Airway epithelial cell (primary cell): ENCODE results near the genes DDN, LMBR1L, PRPF40B and FMNL3.

DNA sequence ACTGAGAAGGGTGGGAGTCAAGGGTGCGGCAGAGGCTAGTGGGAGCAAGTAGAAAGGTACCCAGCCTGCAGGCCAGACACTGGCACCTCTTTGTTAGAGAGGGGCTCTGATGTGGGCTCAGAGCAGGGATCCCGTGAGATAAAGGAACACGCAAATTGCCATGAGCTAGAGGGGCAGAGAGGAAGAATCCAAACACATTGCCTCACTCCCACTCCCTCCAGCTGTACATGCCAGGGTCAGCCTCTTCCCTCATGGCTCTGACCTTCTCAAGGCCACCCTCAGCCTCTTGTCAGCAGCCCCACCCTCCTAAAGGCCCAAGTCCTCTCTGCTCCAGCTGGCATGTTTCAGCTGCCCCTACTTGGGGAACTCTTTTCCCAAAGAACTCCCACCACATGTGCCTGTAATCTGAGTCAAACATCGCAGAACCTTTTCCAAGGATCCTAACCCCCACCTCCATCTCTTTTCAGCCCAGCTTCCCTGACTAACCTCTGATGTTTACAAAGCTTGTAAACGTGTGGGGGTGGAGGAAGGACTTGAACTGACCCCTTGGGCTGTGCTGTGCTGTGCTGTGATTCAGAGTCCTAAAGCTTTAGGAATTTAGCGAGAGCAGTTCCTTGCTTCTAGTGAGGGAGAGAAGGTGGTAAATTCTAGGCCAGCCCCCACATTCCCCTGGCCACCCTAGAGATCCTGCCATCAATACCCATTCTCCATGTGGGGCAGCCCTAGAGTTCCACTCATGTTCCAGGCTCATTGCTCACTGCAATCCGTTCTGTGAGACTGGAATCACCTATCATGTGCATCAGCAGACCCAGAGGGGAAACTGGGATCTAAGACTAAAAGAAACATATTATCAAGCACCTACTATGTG, 7.3 kb upstream of the CACNB3 start:
- RAMPAGE, long total RNA = no peak

GRCh38 chr12:48828059-48829100, 10.1 kb downstream of the CACNB3 start:
- RAMPAGE, long total RNA = no peak

- RAMPAGE, long total RNA = no peak
These were observed 660 bp downstream of the FKBP11 start for GRCh38 chr12:48924373-48925290.

GRCh38 chr12:48933750-48934614, 8.7 kb upstream of the FKBP11 start:
- RAMPAGE, long total RNA = no peak

DNA sequence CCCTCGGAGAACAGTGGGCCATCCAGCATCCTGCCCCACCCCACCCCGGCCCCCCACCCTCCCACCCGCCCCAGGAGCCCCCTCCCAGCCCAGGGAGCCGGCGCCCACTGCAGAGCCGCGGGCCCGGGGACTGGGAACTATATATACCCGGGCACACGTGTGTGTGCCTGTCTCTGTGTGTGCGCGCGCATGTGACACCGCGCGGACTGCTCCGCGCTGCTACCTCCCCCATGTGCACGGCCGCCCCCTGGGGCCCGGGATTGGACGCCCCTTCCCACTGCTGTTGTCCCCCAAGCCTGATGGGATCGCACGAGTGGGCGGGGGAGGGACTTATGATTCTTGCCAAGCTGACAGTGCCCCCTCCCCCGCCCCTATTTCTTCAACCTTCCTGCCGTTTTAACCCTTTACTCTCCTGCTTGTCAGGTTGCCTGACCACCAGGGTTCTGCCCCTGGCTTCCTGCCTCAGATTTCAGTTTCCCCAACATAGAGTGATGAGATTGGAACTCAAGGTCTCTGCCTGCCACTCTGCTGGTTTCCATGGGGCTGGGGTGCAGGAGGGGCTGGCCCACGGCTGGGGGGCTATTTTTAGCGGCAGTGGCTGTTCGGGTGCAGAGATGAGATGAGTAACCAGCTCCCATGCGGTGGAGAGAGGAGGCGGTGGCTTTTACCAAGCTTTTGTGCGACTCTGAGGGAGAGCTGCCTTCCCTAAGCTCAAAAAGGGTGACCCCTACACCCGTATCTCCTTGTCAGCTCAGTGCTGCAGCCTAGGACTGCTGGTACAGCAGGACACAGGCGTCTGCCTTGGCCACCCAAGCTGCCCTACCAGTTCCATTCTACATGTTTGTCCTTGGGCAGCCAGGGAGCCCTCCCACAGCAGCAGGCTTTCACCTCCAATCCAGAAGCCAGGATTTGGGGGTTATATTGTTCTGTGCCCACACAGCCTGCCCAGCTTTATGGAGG, at the start of gene DDN:
Gene DDN, minus strand, starts transcription at position 117 of the 960 bp plus-strand sequence.
- RAMPAGE, long total RNA = no peak

DNA sequence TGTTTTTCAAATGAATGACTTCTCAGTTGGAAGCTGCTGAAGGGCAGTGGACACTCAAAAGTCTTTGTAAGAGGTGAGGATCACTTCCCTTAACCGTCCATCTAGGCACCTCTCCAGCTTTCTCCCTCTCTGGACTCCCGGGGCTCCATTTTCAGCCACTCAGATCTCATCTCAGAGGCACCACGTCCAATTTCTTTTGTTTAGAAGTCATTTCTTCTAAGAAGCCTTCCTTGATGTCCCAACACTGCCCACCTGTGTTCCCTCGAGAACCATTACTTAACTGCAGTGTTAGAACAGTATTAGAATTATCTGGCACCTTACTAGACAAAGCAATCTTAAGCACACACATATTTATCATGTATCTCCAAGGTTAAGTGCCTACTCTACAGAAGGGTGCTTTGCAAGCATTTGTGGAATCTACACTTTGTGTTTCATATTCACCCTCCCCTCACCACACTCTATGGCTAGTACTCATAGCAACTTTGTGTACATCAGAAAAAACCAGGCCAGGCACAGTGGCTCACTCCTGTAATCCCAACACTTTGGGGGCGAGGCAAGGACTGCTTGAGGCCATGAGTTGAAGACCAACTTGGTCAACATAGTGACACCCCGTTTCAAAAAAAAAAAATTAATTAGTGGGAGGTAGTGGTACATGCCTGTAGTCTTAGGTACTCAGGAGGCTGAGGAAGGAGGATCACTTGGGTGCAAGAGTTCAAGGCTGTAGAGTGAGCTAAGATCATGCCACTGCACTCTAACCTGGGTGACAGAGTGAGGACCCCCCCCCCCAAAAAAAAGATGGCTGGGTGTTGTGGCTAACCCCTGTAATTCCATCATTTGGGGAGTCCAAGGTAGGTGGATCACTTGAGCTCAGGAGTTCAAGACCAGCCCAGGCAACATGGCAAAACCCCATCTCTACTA, 1.1 kb upstream of the DHH start:
- RAMPAGE, long total RNA = no peak

DNA sequence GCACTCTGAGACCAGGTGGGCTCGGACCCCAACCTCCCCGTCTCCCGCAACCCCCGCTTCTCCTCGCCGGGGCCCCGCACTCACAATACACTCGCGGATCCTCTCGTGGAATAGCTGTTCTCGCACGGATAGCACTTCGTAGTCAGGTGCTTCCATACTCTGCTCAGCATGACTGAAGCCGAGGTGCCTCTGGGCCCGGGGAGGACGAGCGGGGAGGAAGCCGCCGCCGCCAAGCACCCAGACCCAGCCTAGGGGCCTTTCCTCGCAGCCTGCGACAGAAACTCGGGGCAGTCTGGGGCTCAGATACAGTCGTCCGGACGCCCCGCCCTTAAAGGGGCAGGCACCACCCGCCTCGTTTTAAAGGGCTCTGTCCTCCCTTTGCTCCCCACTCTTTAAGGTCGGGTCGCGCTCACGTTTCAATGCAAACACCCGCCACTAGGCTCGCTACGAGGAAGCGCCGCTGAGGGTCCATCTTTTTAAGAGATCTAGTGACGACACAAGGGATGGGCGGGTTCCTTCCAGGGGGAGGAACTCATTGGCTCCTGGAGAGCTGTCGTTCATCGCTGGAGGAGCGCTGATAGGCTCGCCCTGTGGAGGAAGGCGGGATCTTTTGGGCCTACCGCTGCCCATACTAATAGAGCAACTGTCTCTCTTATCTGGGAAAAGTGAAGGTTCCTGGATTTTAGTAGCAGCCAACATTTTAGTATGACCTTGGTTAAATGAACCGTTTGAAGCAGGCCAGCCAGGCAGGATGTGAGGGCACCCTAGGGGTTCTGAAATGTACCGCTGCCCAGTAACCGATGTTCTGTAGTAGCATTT, at the start of gene LMBR1L:
Gene LMBR1L, minus strand, starts transcription at position 448 of the 819 bp plus-strand sequence.
- RAMPAGE, long total RNA = no peak

GRCh38 chr12:49128438-49129226, 2.6 kb downstream of the TUBA1B start:
- RAMPAGE, long total RNA = no peak

GRCh38 chr12:49129227-49129499, 2.0 kb downstream of the TUBA1B start:
- RAMPAGE, long total RNA = no peak

DNA sequence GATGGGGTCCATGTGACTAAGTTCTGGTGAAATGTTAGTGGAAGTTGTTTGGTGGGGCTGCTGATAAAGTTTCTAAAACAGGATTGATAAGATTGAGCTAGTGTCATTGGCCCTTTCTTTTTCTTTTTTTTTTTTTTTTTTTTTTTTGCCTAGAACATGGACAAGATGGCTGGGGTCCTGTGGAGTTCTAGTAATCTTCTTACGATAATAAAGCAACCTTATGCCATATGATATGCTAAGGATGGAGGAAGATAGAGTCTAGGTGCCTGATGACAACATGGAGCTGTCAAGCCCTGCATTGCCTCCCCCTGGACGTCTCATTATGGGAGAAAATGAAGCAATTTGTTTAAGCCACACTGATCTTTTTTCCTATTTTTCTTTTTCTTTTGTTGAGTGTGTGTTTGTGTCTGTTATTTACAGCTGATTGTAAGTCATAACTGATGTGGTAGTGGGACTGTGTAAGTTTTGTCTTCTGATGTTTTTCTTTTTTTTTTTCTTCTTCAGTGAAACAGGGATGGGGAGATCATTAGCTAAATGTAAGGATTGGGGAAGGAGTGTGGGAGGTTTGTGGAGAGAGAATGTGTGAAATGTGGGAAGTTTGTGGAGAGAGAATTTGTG, 16.4 kb upstream of the TUBA1B start:
- RAMPAGE, long total RNA = no peak

GRCh38 chr12:49189435-49189982, 629 bp upstream of the TUBA1A start:
- RAMPAGE, long total RNA = no peak

GRCh38 chr12:49198836-49199126, 9.9 kb upstream of the TUBA1A start:
- RAMPAGE, long total RNA = no peak

GRCh38 chr12:49214648-49215543, 26.0 kb upstream of the TUBA1A start:
- RAMPAGE, long total RNA = no peak

DNA sequence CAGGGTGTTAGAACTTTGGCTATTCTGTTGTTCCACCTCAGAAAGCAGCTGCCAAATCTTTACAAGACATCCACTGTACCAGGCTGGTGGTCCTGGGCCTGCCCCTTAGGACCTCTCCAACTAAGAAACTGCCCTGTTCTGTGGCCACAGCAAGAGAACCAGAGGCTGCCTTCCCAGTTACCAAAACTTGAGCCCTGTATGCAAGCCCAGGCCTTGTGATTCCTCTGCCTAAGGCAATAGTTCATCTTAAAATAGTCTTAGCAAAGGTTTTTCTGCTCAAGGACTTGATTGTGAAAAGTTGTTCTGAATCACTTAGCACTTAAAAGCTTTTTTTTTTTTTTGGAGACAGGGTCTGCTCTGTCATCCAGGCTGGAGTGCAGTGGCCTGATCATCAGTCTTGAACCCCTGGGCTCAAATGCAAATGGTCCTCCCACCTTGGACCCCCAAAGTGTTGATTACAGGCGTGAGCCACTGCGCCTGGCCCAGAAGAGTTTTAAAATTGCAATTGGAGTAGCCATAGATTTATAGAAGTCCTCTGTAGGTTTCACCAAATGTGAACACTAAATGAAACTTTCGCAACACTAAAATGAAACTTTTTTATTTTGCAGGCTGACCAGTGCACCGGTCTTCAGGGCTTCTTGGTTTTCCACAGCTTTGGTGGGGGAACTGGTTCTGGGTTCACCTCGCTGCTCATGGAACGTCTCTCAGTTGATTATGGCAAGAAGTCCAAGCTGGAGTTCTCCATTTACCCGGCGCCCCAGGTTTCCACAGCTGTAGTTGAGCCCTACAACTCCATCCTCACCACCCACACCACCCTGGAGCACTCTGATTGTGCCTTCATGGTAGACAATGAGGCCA, 7.0 kb downstream of the TUBA1C start:
- RAMPAGE, long total RNA = no peak

DNA sequence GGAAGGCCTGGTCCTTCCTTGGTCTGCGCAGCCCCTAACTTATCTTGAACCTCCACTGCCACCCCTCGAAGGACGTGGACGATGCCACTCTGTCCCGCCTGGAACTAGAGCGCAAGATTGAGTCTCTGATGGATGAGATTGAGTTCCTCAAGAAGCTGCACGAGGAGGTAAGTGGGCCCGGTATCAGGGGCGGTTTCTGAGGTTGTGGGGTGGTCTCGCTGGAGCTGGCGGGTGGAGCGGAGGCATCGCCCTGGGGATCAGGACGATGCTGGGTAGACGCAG, 1.4 kb downstream of the PRPH start:
- RAMPAGE, long total RNA = no peak

DNA sequence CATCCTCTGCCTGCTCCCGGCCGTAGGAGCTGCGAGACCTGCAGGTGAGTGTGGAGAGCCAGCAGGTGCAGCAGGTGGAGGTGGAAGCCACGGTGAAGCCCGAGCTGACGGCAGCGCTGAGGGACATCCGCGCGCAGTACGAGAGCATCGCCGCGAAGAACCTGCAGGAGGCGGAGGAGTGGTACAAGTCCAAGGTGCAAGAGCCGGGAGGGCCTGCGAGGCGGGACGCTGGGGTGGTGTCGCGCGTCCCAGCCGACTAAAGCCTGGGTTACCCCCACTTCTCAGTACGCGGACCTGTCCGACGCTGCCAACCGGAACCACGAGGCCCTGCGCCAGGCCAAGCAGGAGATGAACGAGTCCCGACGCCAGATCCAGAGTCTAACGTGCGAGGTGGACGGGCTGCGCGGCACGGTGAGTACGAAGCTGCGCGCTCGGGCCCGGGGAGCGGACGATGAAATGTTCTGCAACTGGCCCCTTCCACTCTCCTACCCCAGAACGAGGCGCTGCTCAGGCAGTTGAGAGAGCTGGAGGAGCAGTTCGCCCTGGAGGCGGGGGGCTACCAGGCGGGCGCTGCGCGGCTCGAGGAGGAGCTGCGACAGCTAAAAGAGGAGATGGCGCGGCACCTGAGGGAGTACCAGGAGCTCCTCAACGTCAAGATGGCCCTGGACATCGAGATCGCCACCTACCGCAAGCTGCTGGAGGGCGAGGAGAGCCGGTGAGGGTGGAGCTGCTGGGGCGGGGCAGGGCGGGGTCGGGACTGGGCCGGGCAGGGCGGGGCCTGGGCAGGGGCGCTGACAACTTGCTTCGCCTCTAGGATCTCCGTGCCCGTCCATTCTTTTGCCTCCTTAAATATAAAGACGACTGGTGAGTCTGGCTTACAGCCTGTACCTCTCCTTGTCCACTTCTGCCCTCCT, 2.2 kb downstream of the PRPH start:
- RAMPAGE, long total RNA = no peak

GRCh38 chr12:49564992-49566152, 2.6 kb downstream of the MCRS1 start:
- RAMPAGE, long total RNA = no peak

- RAMPAGE, long total RNA = start-site peak on the plus strand at chr12:49623537-49623571, 37 and 6 reads in 2 replicates
These were observed at the start of gene PRPF40B for GRCh38 chr12:49623144-49624294. TSS of gene PRPF40B (plus strand) at chr12:49623561.

- RAMPAGE, long total RNA = no peak
These were observed 41.3 kb downstream of the PRPF40B start for GRCh38 chr12:49664479-49665176.

DNA sequence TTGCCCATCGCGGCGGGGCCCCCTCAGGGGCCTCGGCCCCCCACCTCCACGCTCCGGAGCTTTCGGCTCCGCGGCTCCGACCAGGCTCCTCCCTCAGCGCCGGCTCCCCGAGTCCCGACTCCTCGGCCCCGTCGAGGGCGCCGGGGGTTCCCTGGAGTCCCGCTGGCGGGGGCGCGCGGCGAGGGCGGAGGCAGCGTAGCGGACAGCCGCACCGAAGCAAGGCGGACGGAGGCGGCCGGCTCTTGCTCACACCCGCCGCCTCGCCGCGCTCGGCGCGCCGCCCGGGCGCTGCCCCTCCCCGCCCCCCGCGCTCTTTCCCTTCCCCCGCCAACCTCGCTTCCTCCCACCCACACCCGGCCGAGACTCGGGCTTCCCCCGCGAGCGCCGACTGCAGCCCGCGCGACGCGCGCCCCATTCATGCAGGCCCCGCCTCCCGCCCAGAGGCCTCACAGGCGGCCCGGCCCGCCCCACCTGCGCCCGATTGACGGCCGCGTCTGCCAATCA, at the start of gene FMNL3:
Gene FMNL3, minus strand, starts transcription at position 233 of the 504 bp plus-strand sequence.
- RAMPAGE, long total RNA = no peak